ENCODE measurements around the gene NNMT.

GRCh38 chr11:113133089-113133635 is 171.9 kb downstream of the NCAM1 start:
- RRBS: no CpG with 5 or more reads among the region's 5 CpGs

- RRBS: 3% methylated on average over 15 of the region's 39 CpGs
Measured at GRCh38 chr11:114036057-114037011, 23.2 kb upstream of the ZBTB16 start.

- RRBS: no CpG with 5 or more reads among the region's 7 CpGs
Measured at GRCh38 chr11:114044000-114044393, 15.5 kb upstream of the ZBTB16 start.

- RRBS: 38% methylated on average over 2 of the region's 20 CpGs
Measured at GRCh38 chr11:114073200-114074465, 14.1 kb downstream of the ZBTB16 start.

- RRBS: no CpG with 5 or more reads among the region's 7 CpGs
Measured at GRCh38 chr11:114088867-114089342, 29.4 kb downstream of the ZBTB16 start.

DNA sequence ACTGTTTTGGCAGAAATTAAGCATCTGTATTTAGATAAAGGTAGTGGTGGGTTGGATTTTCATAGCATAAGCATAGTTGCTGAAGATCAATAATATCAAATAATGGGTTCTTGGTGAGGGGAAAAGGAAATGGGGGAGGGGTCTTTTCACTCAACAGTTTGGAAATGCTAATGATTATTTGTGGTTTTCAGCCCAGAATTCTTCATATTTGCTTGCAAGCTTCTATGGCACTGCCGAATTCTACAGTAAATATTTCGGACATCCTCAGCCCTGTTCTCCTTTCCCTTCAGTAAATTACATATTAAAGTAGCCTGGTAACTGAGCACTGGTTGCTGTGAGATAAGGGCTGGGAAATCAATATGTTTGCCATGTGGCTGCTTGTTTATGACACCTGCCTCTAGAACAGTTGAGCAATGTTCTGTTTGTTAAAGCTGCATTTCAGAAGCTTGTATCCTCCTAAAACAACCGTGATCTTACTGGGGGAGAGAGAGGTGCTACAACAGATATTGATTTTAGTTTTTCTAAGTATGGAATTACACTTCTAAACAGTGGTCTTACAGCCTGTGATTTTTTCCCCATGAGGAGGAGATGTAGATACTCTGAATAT is 39.3 kb downstream of the ZBTB16 start:
- RRBS: no CpG with 5 or more reads among the region's 3 CpGs

GRCh38 chr11:114111386-114112245 is 52.1 kb downstream of the ZBTB16 start:
- RRBS: no CpG with 5 or more reads among the region's 8 CpGs

DNA sequence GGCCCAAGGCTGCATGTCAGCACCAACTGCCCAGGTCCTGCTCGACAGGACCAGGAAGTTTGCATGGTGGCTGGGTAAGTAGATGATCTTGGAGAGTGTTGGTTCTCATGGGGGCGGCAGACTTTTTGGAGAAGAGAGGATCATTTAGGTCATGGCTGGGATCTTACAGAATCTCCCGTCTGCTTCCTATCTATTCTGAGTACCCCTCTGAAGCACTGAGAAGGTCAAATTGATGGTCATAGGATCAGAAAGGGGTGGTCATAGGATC is 91.3 kb downstream of the ZBTB16 start:
- RRBS: no CpG with 5 or more reads among the region's 3 CpGs

GRCh38 chr11:114174755-114175454 is 115.4 kb downstream of the ZBTB16 start:
- RRBS: no CpG with 5 or more reads among the region's 3 CpGs

DNA sequence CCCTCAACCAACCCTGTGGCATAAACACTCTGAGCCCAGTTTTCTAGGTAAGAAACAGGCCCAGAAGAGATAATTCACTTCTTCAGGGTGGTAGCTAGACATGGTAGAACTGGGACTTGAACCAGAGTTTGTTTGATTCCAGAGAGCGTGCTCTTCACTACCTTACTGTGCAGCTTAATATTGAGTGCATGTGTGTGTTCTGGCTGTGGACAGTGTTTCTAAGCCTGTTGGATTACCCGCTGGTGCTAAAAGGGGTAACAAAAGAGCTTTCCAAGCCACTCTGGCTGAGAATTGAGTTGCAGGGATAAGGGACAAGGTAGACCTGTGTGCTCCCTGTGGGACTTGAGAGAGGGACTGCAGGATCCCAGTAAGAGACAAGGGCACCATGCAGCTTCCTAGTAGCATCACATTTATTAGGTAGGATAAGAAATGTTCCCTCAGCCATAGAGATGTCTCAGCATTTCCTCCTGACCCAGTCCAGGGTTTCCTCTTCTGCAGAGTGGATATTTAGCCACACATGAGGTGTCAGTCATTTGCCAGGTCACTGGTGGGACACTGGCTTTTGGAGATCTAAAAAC is 117.8 kb upstream of the NNMT start:
- RRBS: no CpG with 5 or more reads among the region's 2 CpGs

DNA sequence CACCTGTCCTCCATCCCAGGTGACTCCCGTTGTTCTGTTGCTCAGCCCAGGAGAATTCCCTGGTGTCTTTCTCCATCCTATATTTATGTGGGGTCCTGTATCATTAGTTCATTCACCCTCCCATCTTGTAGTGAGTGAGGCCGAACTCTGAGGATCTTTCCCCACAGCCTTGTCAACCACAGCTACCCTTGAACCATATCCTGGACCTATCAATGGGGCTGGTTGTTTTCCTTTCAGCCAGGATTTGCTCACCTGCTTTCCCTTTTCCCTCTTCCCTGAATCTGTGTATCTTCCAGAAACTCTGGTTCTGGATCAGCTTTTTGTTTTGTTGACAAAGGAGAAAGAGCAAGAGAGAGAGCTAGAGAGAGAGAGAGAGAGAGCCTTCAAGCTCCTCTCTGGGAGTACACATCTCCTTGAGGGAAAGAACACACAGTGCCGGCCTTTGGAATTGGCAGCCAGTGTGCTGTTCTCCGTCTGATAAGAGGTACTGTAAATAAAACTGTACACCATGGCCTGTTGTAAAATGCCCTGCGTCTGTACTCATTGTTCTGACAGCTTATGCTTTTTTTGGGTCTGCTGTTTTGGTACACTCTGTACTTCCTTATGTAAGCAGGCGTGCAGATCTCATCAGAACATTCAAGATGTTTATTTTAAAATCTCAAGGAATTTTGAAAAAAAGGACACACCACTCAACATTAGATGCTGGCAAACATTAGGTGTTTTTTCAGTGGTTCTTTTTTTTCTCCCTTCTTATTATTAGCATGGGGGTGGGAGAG is 117.1 kb upstream of the NNMT start:
- RRBS: no CpG with 5 or more reads among the region's 6 CpGs

DNA sequence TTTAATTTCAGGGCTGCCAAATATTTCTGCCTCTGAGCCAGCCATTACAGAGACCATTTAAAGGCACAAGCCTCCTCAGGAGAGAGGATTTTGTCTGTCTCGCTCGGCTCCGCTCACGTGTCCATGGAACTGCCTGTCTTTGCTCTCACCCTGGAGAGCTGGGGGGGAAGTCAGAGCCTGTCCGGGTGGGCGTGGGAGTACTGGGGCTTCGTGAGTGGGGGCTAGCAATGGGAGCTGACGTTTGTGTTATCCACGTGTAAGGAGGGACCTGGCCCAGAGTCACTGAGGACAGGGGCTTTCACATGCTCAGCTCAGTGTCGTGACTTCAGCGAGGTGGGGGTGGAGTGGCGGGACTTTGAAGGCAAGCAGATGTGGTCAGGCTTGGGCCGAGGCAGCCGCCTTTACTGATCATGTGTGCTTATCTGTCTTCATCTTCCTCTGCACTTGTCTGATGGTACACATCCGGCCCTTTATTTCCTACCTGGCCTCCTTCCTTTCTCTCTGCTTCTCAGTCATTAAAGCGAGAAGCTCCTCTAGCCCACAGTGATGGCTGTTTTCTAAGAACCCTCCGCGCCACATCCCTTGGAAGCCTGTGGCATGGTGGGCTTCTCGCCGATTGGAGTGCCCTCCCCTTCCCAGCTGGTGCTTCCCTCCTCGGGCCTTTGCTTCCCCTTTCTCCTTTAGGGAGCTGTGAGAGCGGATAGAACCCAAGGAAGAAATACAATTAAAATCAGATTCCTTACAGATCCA is 113.1 kb upstream of the NNMT start:
- RRBS: no CpG with 5 or more reads among the region's 22 CpGs

DNA sequence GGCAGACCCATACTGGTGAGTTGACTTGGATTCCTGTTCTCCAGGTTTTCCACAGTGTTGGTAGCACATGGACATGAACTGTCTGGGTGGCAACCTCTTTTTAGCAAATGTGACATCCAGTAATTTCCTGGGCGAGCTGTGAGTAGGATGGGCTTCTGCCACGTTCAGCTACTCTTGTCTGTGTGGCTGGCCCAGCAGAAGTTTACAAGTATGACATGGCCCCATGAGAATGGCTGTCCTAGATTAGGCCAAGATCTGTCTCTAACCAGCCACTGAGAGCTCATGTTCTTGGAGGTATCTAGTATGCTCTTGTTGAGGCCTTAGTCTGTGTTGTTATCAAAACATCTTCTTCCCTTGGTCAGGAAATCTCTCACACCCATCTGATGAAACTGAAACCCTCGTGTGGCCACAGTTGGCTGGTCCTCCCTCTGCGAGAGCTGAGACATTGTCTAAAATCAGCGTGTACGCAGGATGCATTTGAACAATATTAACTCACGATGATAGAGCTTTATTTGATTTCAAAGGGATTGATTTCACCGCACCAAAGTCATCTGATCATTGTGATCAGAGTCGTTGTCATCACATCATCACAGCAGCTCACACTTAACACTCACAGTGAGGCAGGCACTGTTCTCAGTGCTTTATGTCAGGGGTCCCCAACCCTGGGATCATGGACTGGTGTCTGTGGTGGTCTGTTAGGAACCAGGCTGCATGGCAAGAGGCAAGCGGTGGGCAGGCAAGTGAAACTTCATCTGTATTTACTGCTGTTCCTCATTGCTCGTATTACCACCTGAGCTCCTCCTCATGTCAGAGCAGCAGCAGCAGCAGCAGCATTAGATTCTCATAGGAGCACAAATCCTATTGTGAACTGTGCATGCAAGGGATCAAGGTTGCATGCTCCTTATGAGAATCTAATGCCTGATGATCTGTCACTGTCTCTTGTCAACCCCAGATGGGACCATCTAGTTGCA is 108.9 kb upstream of the NNMT start:
- RRBS: no CpG with 5 or more reads among the region's 11 CpGs

DNA sequence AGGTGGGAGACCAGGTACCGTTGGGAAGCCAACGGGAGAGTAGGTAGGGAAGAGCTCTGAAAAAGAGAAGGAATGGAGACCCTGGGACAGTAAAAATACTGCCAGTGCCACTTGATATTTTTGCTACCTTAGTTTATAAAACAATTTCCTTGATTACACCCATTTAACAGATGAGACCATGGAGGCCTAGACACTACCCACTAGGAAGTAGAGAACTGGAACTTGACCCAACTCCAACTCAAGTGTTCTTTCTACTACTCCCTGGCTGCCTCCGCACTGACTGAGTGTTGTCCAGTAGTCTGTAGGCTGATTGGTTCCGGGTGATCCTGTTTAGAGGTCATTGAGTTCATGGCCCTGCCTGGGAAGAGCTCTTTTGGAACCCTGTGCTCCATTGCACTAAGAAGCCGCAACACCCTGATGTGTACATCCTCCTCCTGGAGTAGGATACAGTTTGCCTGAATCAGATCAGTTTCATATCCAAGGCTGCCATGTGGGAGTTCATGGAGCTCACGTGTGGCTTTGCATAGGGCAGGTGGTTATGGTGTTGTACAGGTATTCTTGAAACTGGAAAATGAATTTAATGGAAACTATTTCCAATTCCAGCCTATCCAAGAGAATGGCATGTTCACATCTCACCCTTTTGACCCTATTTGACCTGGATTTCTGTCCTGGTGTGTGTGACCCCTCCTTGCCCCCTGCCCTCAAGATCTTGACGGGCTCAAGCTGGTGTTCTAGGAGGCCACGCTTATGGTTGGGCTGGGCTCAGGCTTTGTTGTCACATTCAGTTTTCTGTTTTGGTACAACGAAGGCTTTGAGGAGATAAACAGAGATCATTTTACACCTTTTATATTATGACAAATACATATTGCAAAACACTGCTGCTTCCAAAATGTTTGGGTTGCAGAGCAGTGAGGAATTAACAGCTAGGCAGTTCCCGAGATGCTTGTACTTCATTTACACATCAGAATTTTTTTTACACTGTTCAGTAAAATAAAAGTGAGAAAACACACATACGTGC is 102.2 kb upstream of the NNMT start:
- RRBS: no CpG with 5 or more reads among the region's 11 CpGs

GRCh38 chr11:114257050-114257434 is 39.2 kb upstream of the NNMT start:
- RRBS: 20% methylated on average over 3 of the region's 8 CpGs

DNA sequence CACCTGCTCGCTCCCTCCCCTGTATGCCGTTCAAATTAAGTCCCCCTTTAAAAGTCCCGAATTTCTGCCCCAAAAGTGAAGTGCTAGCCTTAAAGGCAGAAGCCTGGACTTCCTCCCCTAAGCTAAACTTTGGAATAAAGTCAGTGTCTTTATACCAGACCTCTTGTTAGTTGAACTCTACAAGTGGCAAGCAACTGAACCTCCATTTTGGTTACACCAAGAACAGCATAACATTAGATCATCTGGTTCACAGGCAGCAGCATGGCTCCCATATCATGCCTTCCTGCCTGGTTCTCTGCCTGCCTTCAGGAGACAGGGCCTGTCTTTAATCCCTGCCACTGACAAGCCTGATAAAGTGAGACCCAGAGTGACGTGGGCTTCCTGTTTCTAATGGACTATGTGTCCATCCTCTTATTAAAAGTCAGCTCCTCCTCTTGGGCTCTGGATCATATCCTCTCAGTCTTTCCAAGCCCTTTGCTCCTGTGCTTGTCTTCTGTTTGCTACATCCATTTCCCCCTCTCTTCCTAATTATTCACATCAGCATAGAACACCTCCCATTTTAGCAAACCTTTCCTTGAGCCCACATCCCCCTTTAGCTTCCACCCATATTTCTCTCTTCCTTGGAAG is 32.4 kb upstream of the NNMT start:
- RRBS: no CpG with 5 or more reads among the region's 4 CpGs

DNA sequence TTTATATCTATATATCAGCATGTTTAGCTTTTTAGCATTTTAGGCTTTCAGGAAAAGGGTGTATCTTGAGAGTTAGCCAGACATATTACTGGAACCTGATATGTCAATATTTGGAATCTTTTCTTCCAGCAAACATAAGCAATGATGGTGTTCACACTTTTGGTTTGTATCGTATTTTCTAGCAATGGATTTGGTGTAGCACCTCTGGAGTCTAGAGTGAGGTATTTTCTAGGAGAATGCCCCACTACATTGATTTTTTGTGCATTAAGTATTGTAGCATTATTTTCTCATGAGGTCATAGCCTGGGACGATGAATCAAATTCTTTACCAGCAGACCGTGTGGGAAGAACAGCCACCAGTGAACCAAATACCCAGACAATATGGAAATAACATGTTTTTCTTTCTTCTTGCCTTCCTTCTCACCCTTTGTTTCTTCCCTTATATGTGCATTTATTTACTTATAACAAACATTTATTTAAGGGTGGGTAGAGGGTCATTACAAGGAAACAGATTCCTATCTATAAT is 3.9 kb upstream of the NNMT start:
- RRBS: no CpG with 5 or more reads among the region's 3 CpGs

DNA sequence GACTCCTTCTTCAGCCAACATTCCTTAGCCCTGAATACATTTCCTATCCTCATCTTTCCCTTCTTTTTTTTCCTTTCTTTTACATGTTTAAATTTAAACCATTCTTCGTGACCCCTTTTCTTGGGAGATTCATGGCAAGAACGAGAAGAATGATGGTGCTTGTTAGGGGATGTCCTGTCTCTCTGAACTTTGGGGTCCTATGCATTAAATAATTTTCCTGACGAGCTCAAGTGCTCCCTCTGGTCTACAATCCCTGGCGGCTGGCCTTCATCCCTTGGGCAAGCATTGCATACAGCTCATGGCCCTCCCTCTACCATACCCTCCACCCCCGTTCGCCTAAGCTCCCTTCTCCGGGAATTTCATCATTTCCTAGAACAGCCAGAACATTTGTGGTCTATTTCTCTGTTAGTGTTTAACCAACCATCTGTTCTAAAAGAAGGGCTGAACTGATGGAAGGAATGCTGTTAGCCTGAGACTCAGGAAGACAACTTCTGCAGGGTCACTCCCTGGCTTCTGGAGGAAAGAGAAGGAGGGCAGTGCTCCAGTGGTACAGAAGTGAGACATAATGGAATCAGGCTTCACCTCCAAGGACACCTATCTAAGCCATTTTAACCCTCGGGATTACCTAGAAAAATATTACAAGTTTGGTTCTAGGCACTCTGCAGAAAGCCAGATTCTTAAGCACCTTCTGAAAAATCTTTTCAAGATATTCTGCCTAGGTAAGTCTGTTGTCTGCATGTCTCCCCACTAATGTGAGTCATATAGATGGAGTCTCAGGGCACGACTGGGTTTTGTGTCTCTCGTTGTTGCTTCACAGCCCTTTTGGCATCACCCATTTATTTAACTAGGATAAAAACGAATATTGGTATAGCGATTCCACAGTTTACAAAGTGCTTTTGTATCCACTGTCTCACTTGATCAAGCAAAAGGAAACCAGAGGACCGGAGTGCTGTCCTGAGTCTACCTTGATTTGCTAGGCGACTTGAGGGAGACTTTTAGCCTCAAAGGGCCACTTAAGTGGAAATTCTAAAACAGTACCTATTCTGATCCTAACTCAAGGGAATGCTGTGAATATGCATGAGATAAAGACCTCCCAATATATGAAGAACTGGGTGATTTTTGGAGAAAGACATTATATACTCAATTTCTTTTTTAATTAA is at the start of gene NNMT:
TSS of gene NNMT (plus strand) at position 408 of the 1,160 bp plus-strand sequence.
- RRBS: no CpG with 5 or more reads among the region's 14 CpGs

- RRBS: no CpG with 5 or more reads among the region's 5 CpGs
Measured at GRCh38 chr11:114321841-114322436, 25.7 kb downstream of the NNMT start.

- RRBS: no CpG with 5 or more reads among the region's 11 CpGs
Measured at GRCh38 chr11:114438039-114438861, 1.0 kb upstream of the REXO2 start.